ENCODE measurements around the genes MYH1, MAP2K4 and CDRT15.

GRCh38 chr17:10518327-10518691, at the start of gene MYH1:
MYH1 (minus strand) TSS chr17:10518542.
- PRO-cap, 2 experiments: no peak in any of the 2 experiments

DNA sequence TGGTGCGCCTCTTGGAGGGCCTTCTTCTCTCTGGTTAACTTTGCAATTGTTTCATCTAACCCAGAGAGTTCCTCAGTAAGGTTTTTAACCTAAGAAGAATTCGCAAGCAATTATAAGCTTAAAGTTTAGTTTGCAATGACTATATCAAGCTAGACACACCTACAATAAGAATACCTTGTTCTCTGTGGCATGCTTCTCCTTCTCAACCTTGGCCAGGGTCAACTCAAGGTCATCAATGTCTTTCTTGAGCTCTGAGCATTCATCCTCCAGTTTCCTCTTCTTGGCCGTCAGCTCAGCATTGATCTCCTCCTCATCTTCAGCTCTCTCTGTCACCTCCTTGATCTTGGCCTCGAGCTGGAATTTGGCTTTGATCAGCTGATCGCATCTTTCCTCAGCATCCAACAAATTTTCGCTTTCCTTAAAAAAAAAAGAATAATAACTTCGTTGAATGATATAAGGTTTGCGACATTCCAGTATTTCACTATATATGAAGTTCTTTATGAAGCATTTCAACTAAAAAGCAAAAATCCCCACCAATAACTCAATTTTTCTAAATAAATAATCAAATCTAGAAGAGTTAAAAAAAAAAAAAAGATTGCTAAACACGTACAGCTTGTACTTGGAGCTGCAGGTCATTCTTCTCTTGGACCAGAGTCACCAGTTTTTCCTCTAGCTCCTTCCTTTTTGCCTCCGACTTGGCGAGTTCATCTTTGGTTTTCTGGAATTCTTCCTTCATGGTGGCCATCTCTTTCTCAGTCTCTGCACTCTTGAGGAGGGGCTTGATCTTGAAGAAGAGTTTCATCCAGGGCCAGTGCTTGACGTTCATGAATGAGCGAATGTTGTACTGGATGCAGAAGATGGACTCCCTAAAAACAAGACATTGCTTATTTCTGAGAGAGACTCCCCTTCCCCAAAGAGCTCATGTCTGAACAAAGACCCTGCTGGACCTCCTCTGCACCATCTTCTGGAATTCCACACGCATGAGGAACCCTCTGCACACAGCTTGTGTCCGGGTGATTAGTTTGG, 17.4 kb downstream of the MYH3 start:
- PRO-cap, 2 experiments: no peak in any of the 2 experiments

DNA sequence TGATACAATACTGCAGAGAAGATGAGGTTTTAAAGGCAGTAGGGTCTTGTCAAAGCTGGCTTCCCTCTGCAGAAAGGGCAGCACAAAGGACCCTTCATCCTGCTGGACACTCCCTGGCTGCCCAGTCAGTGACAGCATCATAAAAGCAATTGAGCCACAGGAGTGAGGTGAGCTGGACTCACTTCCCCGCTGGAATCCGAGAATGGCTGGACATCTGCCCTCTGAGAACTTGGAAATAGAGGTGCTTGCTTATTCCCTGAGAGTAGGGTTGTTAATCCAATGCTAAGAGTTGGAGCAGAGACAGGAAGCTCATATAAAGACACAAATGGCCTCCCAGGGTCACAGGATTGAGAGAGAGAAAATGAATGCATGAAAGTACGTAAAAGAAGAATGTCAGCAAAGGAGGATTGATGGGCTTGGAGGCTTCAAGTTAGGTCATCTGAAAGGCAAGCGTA, 3.3 kb upstream of the TMEM220 start:
- PRO-cap, 2 experiments: no peak in any of the 2 experiments

- PRO-cap, 2 experiments: no peak in any of the 2 experiments
Observed at GRCh38 chr17:10738398-10739106, 8.7 kb upstream of the TMEM220 start.

DNA sequence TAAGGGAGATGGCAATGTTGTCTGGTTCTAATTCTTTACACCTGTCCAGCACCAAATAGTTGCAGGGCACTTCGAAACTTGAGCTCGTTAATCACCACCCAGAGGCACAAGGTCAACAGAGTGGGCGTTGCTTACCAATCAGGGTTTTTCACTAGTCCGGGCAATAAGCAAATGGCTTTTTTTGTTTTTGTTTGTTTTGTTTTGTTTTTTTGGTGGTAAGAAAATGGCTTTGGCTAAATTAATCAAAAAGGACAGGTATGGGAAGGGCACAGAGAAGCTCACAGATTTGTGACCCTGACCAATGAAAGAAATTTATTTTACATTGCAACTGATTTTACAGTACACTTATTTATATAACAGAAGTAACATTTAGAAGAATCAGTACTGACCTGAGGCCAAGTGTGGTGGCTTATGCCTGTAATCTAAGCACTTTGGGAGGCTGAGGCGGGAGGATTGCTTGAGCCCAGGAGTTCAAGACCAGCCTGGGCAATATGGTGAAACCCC, 28.4 kb upstream of the TMEM220 start:
- PRO-cap, 2 experiments: peak in 1 of 2 experiments; most common minus-strand start position 80 of the sequence (in 1)

- PRO-cap, 2 experiments: no peak in any of the 2 experiments
Observed at GRCh38 chr17:10777217-10777370, 26.8 kb downstream of the TMEM238L start.

GRCh38 chr17:10790471-10791497, 13.1 kb downstream of the TMEM238L start:
- PRO-cap, 2 experiments: no peak in any of the 2 experiments

- PRO-cap, 2 experiments: no peak in any of the 2 experiments
Observed at GRCh38 chr17:10796282-10797124, 7.4 kb downstream of the TMEM238L start.

- PRO-cap, 2 experiments: no peak in any of the 2 experiments
Observed at GRCh38 chr17:11973969-11974723, 23.1 kb downstream of the ZNF18 start.

DNA sequence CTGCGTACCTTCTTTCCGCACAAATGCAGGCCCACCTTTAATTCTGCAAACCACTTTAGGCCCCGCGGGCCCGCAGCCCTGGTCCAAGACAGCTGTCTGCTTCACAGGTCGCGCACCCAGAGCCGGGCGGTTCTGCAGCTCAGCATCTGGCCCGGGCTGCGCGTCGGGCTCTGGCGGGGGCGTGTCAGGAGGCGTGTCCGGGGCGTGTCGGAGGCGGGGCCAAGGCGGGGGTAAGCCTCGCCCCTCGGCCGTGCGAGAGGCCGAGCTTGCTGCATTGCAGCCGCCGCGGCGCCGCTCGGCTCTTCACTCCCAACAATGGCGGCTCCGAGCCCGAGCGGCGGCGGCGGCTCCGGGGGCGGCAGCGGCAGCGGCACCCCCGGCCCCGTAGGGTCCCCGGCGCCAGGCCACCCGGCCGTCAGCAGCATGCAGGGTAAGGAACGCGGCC, at the start of gene MAP2K4:
MAP2K4 (plus strand) TSS at position 306 of the 445 bp plus-strand sequence.
- PRO-cap, 2 experiments: peak in 2 of 2 experiments; most common plus-strand start position 257 of the sequence (in 2); most common minus-strand start position 118 of the sequence (in 2)

DNA sequence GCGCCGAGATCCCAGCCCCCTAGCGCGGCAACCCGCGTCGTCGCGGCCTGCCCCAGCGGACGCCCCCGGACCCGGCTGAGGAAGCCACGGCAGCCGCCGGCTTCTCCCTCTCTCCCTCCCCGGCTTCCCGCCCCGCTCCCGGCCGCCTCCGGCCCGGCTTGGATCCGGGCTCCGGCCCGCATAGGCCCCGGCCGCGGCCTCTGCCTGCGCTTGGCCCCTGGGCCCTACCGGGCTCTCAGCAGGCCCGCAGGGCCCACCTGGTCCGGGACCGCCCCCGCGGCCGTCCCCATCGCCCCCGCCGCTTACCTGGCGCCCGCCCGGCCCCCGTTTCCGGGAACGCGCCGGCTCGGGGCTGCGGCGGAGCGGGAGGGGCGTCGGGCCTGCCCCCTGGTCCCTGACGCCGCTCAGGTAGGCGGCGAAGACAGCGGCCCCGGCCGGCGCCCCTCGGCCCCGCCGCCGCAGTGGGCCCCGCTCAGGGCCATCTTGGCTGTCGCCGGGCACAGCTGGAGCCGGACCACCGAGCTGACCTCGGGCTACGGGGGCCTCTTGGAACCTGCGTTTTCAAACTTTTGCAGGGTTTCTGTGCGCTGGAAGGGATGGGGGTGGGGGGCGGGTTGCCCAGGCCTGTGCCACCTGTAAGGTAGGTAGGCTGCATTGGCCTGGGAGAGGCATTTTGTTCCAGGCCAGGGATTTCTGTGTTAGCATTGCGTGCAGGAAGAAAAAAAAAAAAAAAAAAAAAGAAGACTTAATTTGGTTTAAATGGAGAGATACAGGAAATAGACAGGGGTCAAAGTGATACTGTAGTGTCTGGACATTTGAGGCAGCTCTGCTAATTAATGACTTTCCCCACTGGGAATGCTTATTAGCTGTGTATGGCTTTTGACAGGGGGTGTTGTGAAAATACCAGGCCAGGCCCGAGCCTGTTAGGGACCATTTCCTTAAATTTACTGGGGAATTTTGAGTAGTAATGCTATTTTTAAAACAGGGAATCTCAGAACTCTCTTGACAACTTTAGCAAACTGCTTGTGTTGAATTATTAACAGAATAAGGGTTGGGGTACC, 670 bp downstream of the MAP2K4 start:
- PRO-cap, 2 experiments: no peak in any of the 2 experiments

DNA sequence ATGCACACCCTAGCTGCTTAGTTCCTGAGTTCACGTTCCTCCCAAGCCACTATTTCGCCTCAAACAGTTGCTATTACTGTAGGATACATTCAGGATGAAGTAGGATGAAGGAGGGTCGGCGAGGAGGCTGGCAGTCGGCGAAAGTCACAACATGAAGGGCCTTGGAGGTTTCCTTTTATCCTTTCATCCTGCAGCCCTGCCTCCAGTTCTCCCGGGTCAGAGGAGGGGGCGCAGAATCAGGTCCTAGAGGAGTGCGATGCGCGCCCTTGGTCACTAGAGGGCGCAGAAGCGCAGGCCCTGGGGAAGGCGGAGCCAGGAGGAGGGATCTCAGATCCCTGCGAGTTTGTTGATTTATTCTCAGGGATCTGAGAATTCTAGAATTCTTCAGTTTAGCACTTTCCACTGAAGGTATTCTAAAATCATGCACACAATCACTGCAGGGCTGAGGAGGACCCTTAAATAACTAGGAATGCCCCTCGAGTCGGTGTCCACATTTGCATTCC, 6.6 kb upstream of the ELAC2 start:
- PRO-cap, 2 experiments: no peak in any of the 2 experiments

DNA sequence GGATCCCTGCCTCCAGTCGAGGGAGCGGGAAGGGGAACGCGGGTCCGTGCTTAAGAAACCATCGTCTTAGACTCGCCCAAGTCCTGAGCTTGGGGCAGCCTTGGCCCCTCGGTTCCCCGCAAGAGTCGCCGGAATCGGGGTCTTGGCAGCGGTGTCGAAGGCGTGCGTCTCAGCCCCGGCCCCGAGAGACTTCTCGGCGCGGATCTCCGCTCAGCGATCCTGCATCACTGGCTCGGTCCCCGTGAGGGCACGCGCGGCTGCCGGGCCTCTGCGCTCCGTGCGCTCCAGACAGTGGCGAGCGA, 453 bp downstream of the HS3ST3A1 start:
- PRO-cap, 2 experiments: no peak in any of the 2 experiments

GRCh38 chr17:13792283-13792775, 190.6 kb upstream of the HS3ST3A1 start:
- PRO-cap, 2 experiments: no peak in any of the 2 experiments

- PRO-cap, 2 experiments: no peak in any of the 2 experiments
Observed at GRCh38 chr17:14070204-14070898, 1.0 kb downstream of the COX10 start.

GRCh38 chr17:14236704-14236970, at the start of gene CDRT15:
CDRT15 (minus strand) TSS chr17:14236862.
- PRO-cap, 2 experiments: no peak in any of the 2 experiments

- PRO-cap, 2 experiments: no peak in any of the 2 experiments
Observed at GRCh38 chr17:14310643-14311148, 9.8 kb downstream of the HS3ST3B1 start.

DNA sequence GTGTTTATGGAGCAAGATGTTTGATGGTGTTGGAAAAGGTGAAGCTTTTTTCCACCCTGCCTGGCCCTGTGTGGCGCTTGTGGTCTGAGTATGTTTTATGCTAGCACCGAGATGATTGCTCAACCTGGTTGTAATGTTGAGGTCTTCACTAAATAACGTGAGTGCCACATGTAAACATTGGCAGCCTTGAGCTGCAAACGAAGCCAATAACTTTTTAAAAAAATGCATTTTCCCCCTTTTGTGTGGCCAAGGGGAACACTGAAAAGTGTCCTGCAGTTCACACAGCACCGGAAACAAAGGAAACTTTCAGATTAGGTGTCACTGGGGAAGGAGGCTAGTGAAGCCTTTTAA, 15.6 kb downstream of the HS3ST3B1 start:
- PRO-cap, 2 experiments: peak in 2 of 2 experiments; most common minus-strand start position 72 of the sequence (in 2)

- PRO-cap, 2 experiments: no peak in any of the 2 experiments
Observed at GRCh38 chr17:14351275-14351973, 50.5 kb downstream of the HS3ST3B1 start.

DNA sequence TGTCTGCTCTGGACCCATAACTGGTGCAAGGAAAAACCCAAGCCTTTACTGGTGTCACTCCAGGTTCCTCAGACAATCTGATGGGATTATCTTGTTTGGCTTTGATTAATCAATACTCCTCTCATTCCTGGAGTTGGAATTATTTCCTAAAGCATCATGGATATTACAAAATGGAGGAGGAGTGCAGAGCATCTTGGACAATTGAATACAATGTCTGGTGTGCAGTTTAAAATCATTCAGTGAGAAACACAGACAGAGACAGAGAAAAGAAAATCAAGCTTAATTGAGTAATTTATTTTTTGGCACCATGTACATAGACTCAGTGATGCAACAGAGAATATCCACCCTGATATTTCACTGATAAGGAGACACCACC, 217.6 kb downstream of the HS3ST3B1 start:
- PRO-cap, 2 experiments: no peak in any of the 2 experiments

Measured in Metastatic Liver Carcinoma in the Adrenal Gland (tissue), 2 donors.